ENCODE measurements around the gene SCYGR6.

DNA sequence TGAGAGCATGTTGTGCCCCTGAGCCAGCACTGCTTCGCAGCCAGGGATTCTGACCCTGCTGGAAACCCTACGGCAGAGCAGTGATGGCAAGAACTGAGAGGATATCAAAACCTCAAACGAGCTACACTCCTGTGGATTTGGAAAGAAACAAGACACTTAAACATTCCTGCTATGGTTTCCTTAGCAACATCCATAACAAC is 649.1 kb downstream of the NYAP2 start:
- PRO-cap, result no peak
- RAMPAGE, long total RNA, 3 experiments, result no peak in any of the 3 experiments

GRCh38 chr2:226136759-226137056 is 662.9 kb downstream of the IRS1 start:
- PRO-cap, result no peak
- RAMPAGE, long total RNA, 3 experiments, result no peak in any of the 3 experiments

GRCh38 chr2:226466144-226467120 is 333.2 kb downstream of the IRS1 start:
- PRO-cap, result no peak
- RAMPAGE, long total RNA, 3 experiments, result no peak in any of the 3 experiments

DNA sequence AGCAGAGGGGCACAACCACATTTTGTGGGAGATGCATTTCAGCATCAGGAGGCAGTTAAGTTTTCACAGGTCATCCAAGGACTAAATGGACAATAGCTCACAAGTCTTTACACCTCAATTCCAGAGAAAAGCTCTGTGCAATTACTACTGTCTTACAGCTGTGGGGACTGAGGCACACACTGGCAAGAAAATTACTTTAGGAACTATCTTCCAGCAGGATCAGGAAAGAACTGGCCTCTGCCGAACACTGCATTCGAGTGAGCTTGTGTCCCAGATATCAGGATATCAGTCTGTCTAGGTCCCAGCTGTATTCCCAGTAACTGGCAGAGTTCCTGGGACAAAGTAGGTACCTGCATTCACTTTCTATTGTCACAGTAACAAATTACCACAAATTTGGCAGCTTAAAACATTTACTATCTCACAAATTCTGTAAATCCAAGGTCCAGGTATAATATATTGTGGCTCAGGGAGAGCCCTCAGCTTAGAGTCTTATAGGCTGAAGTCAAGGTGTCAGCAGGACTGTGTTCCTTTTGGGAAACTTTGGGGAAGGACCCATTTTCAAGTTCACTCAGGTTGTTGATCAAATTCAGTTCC is 183.7 kb downstream of the IRS1 start:
- PRO-cap, result no peak
- RAMPAGE, long total RNA, 3 experiments, result no peak in any of the 3 experiments

- PRO-cap, result no peak
- RAMPAGE, long total RNA, 3 experiments, result no peak in any of the 3 experiments
These were observed 164.4 kb downstream of the IRS1 start for GRCh38 chr2:226635148-226635609.

- PRO-cap, result no peak
- RAMPAGE, long total RNA, 3 experiments, result no peak in any of the 3 experiments
These were observed 147.4 kb downstream of the IRS1 start for GRCh38 chr2:226652218-226652584.

DNA sequence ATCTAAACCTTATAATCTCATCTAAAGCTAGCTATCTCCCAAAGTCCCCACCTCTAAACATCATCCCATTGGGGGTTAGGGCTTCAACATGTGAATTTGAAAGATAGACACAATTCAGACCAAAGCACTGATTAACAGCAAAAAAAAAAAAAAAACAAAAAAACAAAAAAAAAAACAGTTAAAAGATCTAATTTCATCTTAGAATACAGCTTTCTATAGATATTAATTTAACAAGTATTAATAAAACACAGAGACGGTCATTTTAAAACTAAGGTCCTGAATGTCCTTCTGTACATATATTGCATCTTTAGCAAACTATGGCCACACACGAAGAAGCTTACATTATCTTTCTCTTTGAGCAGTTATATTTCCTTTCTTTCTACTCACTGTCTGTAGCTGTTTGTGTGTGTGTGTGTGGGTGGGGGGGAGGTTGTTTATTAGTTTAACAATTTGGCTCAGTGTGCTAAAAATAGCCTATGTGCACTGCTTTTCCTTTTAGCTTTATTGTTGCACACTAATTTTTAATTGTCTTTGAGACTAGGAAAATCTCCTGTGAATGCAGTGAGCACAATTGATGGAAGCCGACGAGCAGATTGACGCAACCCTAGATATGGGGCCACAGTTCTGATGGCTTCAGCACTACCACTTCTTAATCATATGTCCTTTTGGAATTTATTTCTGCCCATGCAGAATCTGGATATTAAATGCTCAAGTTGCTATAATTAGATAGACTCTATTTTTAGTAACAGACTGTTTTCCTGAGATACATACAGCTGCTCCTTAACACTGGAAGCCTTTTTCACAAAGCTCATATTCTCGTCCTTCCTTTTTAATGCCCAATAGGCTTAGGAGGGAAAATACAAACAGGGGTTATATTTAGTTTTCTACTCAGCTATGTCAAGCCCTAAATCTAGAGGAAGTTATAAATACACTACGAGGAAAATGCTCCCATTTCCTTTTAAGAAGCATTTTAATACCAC is 109.2 kb downstream of the IRS1 start:
- PRO-cap, result no peak
- RAMPAGE, long total RNA, 3 experiments, result no peak in any of the 3 experiments

- PRO-cap, result no peak
- RAMPAGE, long total RNA, 3 experiments, result no peak in any of the 3 experiments
These were observed 5.6 kb downstream of the IRS1 start for GRCh38 chr2:226794117-226794359.

GRCh38 chr2:226796518-226797172 is 3.0 kb downstream of the IRS1 start:
- PRO-cap, result no peak
- RAMPAGE, long total RNA, 3 experiments, result start-site peak on the minus strand in 1 of 3 experiments, at chr2:226796810-226797064 at its widest, 22 to 191 reads per replicate

DNA sequence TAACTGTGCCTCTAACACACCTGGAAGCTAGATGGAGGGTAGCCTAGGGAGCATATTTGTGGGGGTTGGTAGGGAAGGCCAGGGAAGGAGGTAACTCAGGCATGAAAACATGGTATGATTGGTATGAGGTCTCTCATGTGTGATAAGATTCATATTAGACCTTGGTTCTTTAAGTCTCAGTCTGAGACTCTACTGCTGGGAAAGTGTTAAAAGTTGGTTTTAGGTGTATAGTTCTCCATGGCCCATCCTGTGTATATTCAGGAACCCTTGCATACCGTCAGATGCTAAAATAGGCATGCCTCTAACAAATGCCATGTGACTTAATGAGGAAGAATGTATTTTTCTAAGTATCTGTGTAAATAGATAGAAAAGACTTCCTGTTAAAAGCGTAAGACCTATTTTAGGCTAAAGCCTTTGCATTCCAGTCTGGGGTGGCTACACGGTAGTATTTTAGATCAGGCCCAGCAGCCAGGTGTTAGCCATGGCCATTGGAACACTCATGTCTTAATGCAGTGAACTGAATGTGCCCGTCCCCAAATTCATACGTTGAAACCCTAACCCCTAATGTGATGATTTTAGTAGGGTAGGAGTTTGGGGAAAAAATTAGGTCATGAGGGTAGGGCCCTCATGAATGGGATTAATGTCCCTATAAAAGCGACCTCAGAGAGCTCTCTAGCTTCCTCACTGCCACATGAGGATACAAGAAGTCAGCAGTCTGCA is 73.3 kb downstream of the RHBDD1 start:
- PRO-cap, result no peak
- RAMPAGE, long total RNA, 3 experiments, result no peak in any of the 3 experiments

DNA sequence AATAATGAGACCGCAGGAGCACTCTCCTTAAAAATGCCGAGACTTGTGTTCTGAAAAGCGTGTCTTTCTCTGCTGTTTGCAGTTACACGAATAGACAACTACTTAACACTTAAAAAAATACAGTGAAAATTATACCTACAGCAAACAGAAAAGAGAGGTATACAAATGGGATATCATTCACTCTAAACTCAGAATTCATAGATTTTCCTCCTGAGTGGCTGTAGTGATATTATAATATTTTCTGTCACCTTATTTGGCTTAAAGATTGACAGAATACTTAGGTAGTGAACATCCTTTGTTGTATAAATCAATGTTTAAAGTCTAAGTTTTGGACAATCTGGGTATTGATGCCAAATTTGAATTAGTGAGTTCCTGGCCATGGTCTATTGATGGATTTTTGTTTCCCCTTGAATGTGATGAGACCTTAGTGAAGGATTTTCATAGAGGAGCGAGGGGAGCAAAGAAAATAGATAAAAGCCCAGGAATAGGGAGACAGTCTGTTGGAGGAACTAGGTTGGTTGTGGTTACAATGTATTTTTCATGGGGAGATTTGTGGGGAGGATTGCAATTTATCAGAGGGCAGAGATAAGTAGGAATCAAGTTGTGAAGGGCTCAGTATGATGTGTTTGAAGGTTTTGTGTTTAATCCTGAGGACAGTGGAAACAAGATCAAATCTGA is 108.8 kb downstream of the RHBDD1 start:
- PRO-cap, result no peak
- RAMPAGE, long total RNA, 3 experiments, result no peak in any of the 3 experiments

GRCh38 chr2:226970031-226970732 is 134.3 kb downstream of the RHBDD1 start:
- PRO-cap, result no peak
- RAMPAGE, long total RNA, 3 experiments, result no peak in any of the 3 experiments

DNA sequence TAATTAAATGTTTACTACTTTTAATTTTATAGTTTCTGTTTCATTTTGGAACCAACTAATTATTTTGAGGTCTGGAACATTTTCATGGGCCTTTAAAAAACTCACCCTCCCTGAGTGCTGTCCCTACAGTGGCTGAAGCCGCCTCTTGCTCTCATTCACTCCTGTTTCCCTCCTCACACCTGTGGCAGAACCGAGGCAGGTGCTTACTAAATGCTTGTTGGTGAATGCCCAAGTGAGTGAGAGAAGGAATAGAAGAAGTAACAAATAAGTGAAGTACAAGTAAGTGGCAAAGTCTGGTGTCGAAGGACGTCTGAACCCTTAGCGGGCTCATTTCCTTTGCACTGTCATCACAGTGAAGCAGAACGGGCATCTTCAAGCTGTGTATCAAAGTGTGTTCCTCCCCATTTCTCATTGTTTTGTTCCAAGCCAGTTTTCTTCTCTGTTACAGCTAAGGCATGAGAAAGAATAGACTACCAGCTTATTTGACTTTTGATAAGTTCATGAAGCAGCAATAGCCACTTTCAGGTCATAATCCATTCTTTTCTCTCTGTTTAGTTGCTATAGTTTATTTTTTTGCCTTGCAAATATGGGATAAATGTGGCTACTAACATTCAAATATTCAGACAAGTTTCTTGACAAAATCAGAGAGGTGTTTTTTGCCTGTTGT is 135.3 kb downstream of the RHBDD1 start:
- PRO-cap, result no peak
- RAMPAGE, long total RNA, 3 experiments, result no peak in any of the 3 experiments

DNA sequence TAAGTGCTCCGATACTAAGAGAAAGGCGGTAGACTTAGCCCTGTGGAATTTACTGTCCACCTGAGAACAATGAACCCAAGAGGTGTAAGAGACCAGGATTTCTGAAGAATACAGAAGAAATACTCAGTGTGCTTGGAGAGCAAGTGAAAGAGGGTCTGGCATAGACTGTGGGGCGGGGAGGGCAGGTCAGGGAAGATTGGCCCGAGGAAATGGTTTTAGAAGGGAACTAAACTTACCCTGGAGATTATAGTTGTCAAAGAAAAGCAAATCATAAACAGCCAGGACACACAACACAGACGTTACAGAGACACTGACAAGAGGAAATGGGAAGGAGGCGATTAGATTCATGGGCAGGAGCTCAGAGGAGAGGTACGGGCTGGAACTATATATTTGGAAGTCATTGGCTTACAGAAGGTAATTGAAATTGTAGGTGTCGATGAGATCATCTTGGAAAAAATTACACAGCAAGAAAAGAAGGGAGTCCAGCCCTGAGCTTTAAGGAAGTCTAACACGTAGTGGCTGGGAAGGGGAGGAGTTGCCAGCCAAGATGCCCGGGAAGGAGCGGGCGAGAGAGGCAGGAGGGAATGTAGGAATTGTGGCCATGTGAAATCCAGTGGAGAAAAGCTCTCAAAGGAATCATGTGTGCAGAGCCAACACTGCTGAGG is 25.4 kb upstream of the SCYGR1 start:
- PRO-cap, result no peak
- RAMPAGE, long total RNA, 3 experiments, result no peak in any of the 3 experiments

GRCh38 chr2:227479702-227480676 is 8.0 kb downstream of the AGFG1 start:
- PRO-cap, result no peak
- RAMPAGE, long total RNA, 3 experiments, result no peak in any of the 3 experiments

DNA sequence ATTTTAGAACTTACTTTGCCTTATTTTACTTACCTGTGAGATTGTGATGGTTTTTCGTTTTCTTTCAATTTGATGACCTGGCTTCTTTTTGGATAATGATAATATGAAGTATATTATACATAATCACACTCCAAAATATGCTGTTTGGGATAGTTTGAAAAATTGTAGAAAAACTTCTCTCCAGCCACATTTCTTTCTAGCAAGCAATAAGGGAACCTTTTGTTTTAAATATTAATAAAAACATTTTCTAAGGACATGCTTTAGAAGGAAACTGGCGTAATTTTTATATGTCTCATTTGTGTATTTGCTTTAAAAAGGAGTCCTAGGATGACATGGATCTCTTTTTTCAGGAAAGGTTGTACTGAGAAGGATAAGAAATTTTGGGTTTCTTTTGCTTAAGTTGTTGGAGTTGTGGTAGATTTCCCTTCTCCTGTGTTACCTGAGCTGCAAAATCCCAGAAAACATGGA is 56.0 kb downstream of the AGFG1 start:
- PRO-cap, result no peak
- RAMPAGE, long total RNA, 3 experiments, result no peak in any of the 3 experiments

DNA sequence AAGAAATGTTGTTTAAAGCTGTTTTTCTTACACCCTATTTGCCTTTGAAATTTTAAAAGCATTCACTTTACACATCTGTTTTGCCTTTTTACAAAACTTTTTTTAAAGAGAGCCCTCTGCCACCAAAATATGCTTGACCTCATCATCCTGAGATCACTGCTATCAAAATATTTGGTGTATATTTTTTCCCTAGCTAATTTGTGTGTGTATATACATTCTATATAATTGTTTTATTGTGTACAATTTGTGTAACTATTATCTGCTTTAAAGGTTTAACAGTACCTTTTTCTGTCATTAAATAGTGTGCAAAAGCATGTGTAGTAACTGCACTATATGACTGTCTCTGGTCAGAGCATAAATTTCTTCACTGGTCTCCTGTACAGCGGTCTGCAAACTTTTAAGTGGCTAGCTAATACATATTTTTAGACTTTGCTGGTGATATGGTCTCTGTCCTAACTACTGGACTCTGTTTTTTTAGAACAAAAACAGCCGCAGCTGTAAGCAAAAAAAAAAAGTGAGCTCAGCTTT is 32.3 kb upstream of the SCYGR2 start:
- PRO-cap, result no peak
- RAMPAGE, long total RNA, 3 experiments, result no peak in any of the 3 experiments

- PRO-cap, result no peak
- RAMPAGE, long total RNA, 3 experiments, result no peak in any of the 3 experiments
These were observed 14.5 kb downstream of the SLC19A3 start for GRCh38 chr2:227703049-227704031.

DNA sequence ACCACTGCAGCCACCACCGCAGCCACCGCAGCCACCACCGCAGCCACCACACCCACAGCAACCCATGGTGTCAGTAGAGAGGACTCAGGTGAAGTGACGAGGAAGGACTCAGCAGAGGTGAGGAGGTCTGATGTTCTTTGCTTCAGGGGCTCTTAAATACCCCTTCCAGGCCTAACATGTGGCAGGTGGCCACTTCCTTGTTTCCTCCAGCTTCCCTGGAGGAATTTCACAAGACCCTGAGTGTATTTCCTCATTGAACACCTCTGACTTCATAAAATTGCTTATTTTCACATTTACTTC is at the start of gene SCYGR6:
SCYGR6 (minus strand) TSS at position 66 of the 300 bp plus-strand sequence.
- PRO-cap, result no peak
- RAMPAGE, long total RNA, 3 experiments, result no peak in any of the 3 experiments

DNA sequence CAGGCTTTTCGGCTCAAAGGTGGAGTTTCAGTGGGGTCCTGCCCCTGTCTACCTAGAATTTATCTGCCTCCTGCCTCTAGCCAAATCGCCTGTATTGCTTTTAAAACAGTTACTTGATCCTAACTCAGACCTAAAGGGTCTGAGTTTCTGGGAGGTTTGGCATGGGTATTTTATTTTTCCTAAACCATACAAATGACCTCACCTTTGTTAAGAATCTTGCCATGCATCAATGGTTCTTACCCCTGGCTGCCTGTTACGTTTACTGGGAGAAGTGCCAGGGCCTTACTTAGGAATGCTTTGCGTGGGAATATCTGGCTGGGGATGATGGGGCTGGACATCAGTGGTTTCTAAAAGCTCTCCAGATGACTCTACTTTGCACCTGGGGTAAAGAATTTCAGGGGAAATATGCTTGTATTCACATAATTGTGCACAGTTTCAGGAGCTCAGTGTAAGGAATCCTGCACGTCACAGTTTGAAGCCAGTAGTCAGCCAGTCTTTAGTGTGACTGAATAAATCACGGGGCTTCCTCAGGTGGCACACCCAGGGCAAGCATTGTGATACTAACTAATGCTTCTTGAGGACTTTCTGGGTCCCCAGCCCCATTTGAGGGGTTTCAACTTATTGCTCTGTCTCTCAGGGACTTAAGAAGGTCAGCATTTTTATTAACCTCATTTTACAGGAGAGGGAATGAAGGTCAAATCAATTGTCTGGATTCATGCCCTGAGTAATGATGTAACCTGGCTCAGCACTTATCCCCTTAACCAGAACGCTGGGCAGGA is 18.2 kb upstream of the DAW1 start:
- PRO-cap, result no peak
- RAMPAGE, long total RNA, 3 experiments, result no peak in any of the 3 experiments

Measured in gastrocnemius medialis (tissue), 3 donors.